Measurements from ENCODE around the genes COL9A3, SLC17A9, ARFGAP1, FNDC11 and STMN3.

DNA sequence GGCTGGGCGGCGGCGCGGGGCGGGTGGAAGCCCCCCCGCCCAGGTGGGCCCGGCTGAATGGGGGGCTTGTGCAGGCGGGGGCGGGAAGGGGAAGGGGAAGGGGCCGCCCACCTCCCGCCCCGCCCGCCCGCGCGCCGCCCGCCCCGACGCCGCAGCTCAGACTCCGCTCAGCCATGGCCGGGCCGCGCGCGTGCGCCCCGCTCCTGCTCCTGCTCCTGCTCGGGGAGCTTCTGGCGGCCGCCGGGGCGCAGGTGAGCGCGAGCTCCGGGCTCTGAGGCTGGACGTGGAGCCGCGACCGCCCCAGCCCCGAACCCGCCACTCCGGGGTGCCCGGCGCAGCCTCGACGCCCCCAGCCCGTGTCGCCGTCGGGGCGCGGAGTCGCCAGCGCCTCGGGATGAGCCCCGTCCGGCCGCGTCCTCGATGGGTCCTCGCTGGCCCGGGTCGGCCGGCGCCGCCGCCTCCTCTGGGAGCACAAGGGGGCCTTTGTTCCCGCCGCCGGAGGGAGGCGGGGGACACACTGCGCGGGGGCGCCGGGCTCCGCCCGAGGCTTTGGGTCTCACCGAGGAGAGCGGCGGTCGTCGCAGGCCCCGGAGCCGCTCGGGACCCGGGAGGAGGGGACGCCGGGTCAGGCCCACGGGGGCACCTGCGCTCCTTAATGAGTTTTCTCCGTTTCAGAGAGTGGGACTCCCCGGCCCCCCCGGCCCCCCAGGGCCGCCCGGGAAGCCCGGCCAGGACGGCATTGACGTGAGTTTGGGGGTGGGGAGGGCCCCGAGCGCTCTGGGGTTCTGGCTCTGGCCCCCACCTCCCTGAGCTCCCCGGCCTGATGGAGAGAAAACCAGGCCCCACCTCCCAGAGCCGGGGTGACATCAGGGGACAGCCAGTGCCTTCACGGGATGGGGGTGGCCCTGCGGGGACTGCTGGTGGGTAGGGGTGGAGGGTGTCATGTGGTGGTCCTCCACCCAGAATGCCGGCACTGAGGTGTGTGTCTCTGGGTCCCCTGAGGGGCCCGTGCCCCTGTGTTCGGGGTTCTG is at the start of gene COL9A3:
Gene COL9A3 (plus strand): TSS at position 159 of the 1,031 bp plus-strand sequence.
- PRO-cap, result bidirectional peak, plus-strand start at position 562 of the sequence, minus-strand start at position 396 of the sequence

DNA sequence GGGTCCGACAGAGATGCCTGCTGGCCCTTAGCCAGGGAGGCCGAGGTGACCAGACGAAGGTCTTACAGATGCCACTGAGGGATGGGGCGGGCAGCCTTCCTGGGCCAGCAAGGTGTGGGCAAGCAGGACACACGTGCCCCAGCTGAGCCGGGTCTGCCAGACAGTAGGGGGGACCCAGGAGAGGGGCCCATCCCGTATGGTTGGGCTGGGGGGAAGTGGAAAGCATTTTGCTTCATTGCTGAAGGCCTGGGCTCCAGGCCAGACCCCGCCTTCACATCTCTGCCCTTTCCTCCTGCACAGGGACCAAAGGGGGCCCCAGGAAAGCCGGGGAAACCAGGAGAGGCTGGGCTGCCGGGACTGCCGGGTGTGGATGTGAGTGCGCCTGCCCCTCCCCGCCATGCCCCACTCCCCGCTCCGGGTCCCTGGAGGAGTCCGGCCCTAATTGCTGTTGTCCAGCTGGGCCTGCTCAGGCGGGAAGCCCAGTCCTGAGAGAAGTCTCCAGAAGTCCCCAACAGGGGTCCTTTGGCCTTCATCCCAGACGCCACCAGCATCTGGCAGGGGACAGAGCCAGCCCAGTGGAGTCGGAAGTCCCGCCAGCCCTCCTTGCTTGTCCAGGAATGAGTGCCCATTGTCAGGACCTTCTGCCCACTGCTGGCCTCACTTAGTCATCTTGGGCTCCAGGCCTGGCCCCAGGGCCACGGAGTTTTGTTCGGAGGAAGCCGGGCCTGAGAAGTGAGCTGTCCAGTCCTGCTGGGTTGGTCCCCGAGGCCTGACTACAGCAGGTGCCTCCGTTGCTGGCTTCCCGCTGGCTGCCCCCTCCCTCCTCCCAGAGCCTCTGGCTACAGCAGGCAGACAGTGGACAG is 2.3 kb downstream of the COL9A3 start:
- PRO-cap, result no peak

DNA sequence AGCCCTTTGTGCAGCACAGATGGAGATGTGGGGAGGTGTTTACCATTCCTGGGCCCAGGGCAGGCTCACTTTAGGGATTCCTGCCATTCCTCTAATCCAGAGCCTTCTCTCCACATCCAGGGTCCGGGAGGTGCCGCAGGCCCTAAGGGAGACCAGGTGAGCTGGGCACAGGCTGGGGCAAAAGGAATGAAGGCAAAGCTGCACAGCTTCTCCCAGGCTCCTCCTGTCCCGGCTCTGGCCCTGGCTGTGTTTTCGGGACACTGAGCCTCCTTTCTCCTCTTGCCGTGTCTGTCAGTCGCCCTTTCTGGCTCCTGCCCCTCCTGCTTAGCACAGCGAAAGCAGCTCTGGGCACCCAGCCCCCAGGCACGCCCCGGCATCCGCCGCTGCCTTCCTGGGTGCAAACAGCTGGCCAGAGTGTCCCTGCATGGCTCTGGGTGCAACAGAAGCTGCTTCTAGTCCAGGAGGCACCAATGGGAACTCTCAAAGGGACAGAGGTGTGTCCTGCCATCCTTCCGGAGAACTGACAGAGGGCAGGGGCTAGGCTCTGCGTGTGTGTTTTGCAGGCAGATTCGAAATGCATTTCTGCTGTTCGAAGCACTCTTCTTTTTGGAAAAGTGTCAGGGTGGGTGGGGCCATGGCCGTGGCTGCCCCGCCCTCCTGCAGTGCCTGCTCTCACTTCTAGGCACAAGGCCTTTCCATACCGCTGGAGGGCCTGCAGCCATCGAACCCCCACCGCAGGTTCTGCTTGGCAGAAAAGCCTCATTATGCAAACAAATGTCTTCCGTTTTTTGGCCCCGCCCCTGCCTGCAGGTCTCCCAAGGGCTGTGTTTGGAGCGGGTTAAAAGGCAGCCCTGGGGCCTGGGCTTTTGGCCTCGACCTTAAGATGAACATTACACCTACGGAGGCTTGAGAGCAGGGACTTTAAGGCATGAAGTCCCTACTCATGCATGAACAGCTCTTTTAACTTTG is 15.5 kb downstream of the COL9A3 start:
- PRO-cap, result no peak

GRCh38 chr20:62852679-62853196 is 8.9 kb downstream of the TCFL5 start:
- PRO-cap, result no peak

DNA sequence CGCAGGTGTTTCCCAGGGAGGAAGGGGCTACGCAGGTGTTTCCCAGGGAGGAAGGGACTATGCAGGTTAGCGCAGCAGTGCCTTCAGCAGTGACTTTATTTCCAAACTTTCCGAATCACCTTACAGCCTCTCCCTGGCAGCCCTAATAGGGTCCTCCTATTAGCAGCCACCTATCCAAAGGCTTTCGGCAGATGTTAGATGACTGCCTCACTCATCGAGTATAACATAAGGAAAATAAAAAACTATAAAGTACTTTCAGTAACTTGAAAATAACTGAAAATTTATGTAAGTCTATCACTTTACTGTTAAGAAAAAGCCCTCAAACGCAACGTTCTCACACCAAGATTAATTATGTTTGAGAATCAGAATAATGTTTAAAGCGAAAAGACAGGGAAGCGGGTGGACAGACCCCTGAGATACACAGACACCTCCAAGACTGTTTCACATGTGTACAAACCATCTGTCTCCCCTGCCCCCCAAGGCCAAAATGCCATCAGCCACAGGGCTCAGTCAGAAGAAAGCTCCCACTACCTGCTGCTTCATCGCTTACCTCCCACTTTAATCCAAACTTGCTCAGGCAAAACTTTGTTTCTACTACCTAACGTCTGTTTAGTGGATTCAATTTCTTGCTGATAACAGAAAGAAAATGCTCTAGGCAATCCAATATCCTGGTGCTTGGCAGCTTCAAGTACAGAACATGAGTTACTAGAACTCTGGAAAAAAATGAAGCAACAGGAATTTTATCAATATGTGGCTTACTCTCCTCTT is 2.6 kb downstream of the TCFL5 start:
- PRO-cap, result no peak

DNA sequence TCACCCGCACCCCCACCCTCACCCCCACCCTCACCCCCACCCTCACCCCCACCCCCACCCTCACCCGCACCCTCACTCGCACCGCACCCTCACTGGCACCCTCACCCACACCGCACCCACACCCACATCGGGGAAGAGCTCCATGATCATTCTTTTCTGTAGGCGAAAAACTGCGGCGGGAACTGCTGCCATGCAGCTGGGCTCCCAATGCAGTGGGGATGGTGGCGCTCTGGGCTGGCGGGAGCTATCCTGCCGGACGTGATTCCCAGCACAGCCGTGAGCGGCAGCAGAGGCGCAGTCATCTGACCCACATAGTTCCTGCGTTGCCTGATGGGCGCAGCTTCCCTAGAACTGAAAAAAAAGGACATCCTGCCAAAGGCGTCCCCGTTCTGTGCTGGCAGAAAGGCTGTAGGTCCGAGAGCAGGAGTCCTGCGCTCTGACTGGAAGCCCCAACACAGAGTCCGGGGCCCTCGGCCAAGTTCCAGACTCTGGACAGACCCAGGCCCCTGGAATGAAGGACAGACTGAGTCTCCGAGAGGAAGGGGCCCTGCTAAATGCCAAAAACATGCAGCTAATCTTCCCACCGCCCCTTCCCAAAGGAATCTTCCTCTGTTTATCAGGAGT is 13.9 kb upstream of the TCFL5 start:
- PRO-cap, result bidirectional peak, plus-strand start at position 400 of the sequence, minus-strand start at position 304 of the sequence

GRCh38 chr20:62887519-62888069 is 26.0 kb upstream of the TCFL5 start:
- PRO-cap, result no peak

DNA sequence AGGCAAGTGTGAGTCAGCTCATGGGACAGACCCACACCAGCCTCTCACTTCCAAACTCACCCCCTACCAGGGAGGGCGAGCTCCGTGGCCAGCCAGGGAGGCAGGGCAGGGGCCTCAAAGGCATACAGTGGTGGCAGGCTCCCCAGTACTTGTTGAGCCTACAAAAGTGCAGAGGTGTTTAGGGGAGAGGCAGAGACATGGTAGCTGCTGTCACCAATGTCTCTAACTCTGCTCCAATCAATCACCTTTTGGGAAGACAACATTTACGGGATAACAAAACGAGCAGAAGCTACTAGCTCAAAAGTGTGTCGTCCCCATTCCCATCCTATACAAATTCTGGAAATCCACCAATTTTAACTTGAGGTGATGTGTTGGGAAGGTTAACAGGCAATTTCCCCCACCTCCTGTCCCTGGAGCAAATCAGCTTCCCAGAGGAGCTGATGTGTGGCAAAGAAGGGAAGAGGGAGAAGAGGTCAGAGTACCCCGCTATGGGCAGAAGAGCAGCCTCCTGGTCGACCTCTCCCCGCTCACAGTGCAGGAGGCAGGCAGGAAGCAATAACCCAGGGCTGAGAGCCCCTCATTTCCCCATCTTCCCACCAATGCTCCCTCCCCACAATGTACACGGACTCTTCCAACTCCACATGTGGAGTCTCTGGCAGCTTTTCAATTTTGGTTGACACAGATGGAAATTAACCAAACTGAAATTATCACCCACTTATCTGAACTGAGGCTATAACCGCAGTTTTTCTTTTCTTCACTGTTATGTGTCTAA is 22.7 kb downstream of the DIDO1 start:
- PRO-cap, result no peak

DNA sequence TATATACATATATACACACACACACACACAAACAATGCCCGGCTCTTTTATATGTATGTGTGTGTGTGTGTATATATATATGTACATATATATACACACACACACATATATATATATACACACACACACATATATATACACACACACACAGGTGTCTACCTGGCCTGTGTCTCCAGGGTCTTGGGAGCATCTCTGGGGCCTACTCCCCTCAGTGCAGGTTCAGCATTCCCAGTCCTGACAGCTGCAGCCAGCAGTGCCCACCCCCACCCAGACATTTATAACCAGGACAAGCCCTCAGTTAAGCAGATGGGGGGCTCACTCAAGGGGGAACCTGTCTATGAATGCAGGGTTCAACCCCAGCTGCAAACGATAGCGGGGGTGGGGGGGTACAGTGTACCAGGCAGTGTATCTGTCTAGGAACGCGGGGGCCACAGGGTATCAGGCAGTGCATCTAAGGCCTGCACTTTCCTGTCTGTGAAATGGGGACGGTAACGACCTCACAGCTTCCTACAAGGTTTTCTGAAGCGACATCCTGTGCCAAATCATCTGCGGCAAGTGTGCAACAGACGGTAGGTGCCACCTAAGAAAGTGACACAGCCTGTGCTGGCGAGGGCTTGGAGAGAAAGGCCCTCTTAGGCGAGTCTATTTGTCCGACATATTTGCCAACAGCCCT is 4.0 kb downstream of the DIDO1 start:
- PRO-cap, result no peak

DNA sequence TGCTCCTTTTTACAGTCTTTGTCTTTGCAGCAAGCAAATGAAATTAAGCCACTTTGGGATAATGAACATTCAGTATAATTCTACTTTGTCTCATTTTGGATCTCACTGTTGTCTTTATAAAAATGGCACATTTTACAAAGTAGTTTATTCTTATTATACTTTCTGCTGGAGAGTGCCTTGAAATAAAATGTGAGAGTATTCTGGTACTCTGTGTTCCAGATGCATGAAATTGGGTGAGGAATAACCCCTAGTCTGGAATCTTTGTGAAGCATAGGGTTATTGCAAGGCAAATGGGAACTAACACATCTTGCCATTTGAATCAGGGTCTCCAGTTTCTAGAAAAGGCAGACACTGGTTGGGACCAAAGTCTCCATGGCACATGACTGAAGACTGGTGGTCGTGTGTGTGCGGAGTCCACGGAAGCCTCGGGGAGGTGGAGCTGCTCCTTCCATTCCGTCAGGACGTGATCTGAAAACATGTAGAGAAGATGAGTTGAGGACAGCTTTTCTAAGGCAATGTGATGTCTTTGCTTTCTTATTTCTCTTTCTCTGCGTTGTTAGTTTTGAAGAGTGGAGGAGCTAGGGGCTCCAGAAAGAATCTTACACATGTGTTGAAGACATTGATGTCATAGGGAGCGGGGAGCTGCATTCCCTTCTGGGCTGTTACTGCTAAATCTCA is 5.0 kb upstream of the SLC17A9 start:
- PRO-cap, result no peak

DNA sequence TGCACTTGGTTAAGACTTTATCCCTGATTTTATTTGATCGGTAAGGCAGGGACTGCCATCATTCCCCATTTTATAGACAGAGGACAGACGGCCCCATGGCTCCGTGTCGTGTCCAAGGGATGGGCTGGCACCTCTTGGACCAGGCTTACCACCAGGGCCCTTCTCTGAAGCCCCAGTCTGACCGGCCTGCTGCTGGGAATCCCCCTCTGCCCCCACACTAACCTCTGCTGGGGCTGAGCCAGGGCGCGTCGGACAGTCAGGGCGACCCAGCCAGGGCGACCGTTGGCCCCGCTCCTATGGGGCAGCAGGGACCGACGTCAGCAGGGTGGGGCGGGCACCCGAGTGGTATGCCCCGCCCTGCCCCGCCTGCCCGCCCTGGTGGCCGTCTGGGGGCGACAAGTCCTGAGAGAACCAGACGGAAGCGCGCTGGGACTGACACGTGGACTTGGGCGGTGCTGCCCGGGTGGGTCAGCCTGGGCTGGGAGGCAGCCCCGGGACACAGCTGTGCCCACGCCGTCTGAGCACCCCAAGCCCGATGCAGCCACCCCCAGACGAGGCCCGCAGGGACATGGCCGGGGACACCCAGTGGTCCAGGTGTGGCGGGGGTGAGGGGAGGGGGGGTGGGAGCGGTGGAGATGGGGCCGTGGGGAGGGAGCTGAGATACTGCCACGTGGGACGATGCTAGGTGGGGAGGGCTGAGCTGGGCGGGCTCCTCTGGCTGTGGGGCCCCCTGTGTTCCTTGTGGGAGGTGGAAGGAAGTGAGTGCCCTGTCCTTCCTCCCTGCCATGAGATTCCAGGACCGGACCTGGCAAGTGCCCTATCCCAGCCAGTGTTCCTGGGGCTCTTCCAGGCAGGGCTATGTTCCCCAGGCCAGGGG is at the start of gene SLC17A9:
Gene SLC17A9 (plus strand): TSS at position 414 of the 877 bp plus-strand sequence.
- PRO-cap, result bidirectional peak, plus-strand start at position 406 of the sequence, minus-strand start at position 298 of the sequence

GRCh38 chr20:62967863-62968591 is 15.5 kb downstream of the SLC17A9 start:
- PRO-cap, result no peak

GRCh38 chr20:63272328-63273626 is at the start of gene ARFGAP1:
Gene ARFGAP1, plus strand, starts transcription at chr20:63272813.
- PRO-cap, result bidirectional peak, plus-strand start at chr20:63272813, minus-strand start at chr20:63272731

- PRO-cap, result no peak
These were observed 2.1 kb upstream of the COL20A1 start for GRCh38 chr20:63290766-63291333.

DNA sequence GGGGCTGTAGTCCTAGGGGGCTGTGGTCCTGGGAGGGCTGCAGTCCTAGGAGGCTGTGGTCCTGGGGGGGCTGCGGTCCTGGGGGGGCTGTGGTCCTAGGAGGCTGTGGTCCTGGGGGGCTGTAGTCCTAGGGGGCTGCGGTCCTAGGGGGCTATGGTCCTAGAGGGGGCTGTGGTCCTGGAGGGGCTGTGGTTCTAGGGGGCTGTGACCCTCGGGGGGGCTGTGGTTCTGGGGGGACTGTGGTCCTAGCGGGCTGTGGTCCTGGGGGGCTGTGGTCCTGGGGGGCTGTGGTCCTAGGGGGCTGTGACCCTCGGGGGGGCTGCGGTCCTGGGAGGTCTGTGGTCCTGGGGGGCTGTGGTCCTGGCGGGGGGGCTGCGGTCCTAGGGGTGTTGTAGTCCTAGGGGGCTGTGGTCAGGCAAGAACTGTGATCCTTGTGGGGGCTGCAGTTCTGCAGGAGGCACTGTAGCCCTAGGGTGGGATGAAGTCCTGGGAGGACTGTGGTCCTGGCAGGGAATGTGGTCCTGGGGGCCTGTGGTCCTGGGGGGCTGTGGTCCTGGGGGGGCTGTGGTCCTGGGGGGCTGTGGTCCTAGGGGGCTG is 7.4 kb downstream of the CHRNA4 start:
- PRO-cap, result no peak

DNA sequence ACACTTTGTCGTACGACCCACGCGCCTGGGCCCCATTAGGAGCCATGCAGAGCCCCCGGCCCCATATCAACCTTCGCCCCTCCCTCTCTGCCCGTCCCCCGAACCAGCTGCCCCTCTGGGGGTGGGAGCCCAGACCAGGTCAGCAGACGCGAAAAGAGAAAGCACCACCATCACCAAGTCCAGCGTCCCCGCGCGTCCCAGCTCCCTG is 44.5 kb downstream of the KCNQ2 start:
- PRO-cap, result no peak

DNA sequence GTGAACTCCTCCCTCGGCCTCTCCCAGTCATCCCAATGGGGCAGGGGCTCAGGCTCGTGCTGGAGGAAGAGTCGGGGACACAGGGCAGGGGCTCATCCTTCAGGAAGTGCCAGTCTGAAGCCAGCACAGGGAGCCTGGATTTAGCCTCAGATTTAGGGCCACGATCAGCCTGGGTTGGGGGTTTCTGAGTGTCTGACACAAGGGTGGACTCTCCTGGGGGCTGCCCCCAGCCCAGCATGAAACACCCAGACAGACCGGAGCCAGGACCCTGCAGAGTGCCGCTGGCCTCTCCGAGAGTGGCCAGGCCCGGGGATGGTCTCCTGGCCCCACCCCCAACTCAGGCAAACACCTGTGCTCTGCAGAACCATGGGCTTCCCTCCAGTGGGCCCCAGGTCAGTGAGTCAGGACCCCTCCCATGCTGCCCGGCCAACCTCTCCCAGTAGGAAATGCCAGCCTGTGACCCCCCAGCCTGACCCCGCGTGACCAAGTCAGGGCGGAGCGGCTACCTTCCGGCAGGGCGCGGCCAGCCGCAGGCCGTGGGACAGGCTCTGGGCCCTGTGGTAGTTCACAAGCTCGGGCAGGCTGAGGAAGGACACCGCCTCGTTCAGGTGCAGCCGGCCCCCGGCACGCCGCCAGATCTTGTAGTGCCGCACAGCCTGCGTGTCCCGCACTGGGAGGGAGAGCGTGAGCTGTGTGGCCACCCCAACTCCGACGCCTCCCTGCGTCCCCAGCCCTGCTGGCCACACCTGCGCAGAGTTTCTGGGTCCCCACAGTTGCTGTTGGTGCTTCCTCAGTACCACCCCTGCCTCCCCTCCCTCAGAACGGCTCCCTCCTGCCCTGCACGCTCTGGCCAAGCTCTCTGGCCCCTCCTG is 3.3 kb downstream of the PTK6 start:
- PRO-cap, result unidirectional peak, plus-strand start at position 568 of the sequence

GRCh38 chr20:63537629-63538482 is 680 bp upstream of the PTK6 start:
- PRO-cap, result bidirectional peak, plus-strand start at chr20:63537917, minus-strand start at chr20:63537823; bidirectional peak, plus-strand start at chr20:63538025, minus-strand start at chr20:63537957

DNA sequence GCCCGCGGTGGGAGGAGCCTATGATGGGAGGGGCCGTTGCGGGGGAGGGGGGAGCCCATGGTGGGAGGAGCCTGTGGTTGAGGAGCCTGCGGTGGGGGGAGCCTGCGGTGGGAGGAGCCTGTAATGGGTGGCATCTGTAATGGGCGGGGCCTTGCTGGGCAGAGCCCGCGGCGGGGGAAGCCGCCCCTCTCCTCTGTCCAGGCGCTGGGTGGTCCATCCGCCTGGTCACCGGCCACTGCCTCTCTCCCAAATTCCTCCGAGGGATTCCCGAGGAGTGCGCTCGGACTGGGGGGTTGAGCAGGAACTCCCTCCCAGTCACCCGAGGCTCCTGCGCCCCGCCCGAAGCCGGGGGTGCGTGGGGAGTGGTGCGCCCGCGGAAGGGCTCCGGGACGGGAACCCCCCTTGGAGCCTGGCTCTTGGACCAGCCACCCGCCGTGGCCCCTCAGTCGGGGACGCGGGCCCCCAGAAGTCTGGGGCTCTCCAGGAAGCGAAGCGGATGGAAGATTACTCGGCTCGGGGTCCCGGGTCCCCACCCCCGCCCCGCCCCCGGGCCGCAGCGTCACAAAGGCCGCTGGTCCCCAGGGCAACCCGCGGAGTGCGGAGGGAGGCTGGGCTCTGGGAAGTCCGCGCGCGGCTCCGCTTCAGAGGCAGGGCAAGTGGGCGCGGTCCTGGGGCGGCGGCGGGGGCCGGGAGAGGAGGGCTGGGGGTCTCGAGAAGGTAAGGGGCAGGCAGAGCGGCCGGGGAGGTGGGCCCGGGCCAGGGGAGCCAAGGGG is at the start of gene FNDC11:
Gene FNDC11 (plus strand): TSS at position 605 of the 773 bp plus-strand sequence.
- PRO-cap, result unidirectional peak, plus-strand start at position 161 of the sequence; unidirectional peak, plus-strand start at position 196 of the sequence; bidirectional peak, plus-strand start at position 591 of the sequence, minus-strand start at position 498 of the sequence

- PRO-cap, result unidirectional peak, minus-strand start at chr20:63653281; bidirectional peak, plus-strand start at chr20:63653632, minus-strand start at chr20:63653424
These were observed at the start of gene STMN3 for GRCh38 chr20:63653120-63654338. Gene STMN3, minus strand, starts transcription at chr20:63653424.

Data from bile duct (tissue), 1 donor.